Choroid plexus epithelial cell (primary cell): ENCODE results near the gene DHX38.

DNA sequence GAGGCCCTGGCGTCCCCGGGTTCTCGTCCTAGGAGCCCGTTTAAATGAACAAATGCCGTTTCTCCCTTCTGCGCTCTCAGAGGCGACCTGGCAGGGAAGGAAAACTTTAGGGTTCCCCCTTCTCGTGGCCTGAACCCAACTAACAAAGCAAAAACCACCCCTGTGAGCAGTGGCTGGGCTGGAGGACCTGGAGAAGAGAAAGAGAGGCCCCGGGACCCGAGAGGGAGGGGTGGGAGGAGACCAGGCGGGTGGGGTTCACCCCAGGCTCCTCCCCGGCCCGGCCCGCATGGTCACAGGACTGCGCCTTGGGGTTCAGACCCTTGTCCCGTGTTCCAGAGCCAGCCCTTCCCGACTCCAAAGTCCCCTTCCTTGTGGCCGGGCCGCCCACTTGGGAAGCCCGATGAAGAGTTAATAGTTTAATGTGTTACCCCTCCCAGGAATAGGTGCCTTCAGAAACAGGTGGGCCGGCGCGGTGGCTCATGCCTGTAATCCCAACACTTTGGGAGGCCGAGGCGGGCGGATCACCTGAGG, 841 bp downstream of the MARVELD3 start:
- RRBS: 12% methylated on average over 12 of the region's 26 CpGs

- RRBS: no CpG with 5 or more reads among the region's 3 CpGs
Observed at GRCh38 chr16:71745063-71745743, 20.7 kb upstream of the PHLPP2 start.

DNA sequence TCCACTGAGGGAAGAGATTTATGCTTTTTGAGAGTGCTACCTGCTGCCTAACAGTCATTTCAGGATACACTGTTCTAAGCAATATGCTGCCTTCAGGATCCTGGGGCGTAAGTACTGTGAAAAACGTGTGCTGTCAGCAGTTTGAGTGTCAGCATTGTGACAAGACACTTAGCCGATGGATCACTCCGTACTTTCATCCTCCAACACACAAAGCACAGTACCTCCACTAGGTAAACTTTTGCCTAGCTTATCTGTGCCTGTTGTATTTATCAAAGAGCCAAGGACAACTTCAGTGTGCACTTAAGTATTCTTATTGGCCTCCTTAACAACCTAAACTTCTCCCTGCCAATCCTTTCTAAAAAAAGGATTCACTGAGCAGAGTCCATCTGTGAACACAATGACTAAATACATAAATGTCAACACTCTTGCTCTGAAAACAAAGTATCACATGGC, 33.8 kb upstream of the PHLPP2 start:
- RRBS: no CpG with 5 or more reads among the region's 4 CpGs

- RRBS: no CpG with 5 or more reads among the region's 11 CpGs
Observed at GRCh38 chr16:71816532-71817087, 8.0 kb upstream of the AP1G1 start.

- RRBS: no CpG with 5 or more reads among the region's 9 CpGs
Observed at GRCh38 chr16:71845303-71845638, 505 bp upstream of the ATXN1L start.

DNA sequence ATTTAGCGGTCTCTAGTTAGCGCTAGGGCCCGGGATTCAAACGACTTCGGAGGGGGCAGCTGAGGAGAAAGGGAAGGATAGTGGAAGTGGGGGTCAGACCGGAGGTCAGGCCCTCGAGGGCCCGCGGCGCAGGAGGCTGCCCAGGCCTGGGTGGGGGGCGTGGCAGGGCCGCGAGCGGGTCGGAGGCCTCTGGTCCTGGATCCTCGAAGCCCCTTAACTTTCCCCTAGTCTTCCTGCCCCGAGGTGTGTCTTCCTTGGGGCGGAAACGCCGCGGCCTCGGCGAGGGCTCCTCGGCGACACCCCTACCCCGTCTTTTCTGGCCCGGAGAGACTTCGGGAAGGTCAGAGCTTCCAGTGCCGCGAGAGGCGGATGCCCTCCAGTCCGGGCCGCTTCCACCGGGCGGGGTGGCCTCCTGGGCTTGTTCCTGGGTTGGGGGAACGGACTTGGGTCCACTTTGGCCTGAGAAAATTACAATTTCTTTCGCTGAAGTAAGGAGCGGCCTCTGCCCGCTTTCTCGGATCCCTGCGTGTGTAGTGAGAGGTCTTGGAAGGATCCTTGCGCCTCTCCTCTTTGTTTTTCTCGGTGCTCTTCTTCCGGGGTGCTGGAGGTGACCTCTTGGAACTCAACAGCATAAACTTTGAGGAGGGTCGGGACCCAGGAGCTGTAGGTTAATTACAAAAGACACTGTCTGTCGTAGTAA, 468 bp downstream of the IST1 start:
- RRBS: 1% methylated on average over 9 of the region's 46 CpGs

- RRBS: no CpG with 5 or more reads among the region's 4 CpGs
Observed at GRCh38 chr16:72021739-72022110, 13.2 kb downstream of the DHODH start.

DNA sequence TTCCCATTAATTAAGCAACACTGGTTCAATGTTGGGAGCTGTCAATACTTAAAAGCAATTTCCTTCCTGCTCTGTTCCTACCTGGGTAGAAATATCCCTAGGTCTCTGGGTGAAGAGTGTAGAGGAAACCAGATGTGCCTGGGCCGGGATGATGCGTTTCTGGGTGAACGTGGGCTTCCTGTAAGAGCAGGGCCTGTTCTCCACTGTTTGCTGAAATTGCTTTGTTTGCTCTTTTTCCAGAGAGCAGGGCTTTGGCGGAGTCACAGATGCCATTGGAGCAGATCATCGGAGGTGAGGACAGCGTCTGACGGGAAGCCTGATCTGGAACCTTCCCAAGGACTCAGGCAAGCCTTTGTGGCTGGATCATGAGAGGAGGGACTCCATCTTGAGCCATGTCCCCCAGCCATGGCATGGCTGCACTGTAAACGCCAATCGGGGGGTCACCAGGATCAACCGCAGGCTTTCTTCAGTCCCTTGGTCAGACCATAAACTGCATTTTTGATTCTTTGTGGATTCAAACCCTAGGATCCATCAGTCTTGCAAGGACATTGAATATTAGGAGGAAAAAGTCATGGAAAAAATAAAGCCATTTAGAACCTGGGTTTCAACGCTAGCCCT, 15.5 kb downstream of the DHODH start:
- RRBS: no CpG with 5 or more reads among the region's 11 CpGs

GRCh38 chr16:72044564-72045369, 9.5 kb upstream of the HP start:
- RRBS: no CpG with 5 or more reads among the region's 4 CpGs

- RRBS: no CpG with 5 or more reads among the region's 5 CpGs
Observed at GRCh38 chr16:72061133-72062325, 1.5 kb upstream of the HPR start.

DNA sequence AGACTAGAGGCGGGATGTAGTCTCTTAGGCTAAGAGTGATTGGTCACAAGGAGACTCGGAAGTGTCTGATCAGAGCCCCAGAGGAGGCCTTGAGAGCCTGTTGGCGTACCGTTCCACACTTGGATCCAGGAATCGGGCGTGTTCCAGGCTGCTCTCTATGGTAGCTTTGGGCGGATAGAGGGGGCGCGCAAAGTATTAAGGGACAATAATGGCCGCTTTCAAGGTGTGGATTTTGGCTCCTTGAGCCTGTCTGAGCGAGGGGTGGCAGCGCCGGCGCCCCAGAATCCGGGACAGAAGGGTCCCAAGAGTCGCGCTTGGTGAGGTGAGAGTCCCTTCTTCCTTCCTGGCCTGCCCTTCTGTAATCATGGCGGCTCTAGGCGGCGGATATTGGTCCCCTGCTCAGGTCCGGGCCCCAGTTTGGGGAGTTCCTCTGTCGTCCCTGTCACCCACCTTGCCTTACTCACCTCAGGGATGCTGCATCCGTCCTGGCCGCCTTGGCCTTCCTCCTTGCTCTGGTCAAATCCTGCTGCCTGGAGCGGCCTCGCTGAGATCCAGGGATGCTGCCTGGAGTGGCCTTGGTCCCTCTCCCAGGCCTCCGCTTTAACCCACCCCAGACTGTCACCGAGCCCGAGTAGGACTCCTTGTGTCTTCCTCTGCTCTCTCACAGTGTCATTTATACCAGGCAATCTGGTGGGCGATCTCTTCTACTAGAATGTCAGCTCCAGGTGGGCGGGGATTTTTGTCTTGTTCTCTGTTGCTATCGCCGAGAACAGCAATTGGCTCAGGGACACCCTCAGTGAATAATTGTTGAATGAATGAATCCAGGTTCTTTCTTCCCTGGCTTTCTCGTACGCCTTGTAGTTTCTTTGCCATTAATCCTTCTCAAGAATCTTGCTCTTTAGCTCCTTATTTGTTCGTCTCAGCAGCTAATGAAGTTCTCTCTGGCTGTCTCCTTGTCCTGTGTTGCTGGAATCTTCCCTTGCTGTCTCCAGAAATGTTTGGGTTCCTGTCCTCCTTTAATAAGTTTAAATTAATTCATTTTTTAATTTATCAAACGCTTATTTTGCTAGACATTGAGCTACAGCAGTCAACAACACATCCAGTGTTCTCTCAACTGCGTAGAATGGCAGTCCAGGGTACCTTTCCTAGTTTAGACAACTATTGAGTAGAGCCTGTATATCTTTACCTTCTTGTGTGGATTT, at the start of gene DHX38:
DHX38 (plus strand) TSS at position 118 of the 1,202 bp plus-strand sequence.
- RRBS: no CpG with 5 or more reads among the region's 38 CpGs

DNA sequence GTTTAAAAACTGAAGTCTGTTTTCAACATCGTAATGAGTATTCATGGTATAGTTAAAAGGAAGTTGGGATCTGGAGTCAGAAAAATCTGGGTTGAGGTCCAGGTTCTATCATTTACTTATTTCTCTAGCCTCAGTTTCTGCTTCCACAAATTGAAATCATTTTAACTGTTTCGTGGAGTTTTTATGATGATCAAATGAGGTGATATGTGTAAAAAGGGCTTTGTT, 33.0 kb downstream of the DHX38 start:
- RRBS: no CpG with 5 or more reads among the region's 2 CpGs

DNA sequence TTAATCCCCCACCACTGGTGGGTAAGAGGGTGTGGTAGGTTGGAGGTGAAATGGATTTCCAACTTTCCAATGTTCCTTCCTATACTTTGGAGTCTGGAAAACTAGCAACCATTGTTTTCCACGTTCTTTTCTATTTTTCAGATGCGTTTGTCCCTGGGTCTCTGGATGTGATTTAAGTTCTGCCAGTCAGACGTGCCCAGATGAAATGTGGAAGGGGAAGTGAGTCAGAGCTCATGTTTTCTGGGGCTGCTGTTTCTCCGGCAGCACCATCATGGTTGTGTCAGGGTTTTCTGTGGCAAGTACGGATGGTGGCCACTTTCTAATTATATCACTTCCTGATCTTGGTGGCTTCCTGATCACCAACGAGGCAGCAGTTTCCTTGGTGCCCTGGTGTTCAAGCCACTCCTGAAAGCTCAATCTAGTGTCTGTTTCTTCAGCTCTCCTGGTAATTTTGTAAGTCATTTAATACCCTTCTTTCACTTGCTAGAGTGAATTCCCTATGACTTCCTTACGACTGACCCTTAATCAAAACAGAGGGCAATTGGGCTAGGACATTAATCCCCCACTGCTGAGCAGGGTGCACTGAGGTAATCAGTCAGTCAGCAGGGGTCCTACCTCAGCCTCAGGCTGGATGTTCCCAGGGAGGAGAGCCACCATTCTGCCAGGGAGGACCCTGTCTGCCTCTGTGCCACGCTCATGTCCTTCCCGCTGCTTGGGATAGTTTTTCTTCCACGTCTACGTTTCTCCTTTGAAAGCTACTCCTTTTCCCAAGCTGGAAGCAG, 31.6 kb upstream of the PMFBP1 start:
- RRBS: no CpG with 5 or more reads among the region's 11 CpGs

DNA sequence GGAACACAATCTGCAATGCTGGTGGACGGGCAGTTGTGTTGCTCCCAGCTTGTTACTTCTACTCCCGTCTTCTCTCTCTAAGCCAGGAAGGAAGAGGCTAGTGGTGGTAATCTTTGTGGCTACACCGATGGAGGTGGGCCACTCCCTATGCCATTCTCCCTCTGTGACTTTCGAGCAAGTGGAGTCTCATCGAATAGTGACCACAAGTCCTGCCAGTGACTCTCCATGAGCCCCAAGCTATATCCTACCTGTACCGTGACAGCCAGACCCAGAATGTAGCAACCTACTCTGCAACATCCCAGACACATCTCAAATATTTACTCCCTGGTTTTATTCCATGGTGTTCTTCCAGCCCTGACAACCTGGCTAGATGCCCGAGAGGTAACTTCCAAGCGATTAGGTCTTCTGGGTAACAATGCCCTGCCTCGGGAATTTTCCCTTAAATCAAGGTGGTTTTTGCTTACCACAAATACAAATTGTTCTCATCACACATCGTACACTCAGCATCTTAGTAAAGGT, 211.8 kb downstream of the ZFHX3 start:
- RRBS: no CpG with 5 or more reads among the region's 10 CpGs

- RRBS: no CpG with 5 or more reads among the region's 4 CpGs
Observed at GRCh38 chr16:72853433-72854024, 194.4 kb downstream of the ZFHX3 start.

GRCh38 chr16:72996327-72996975, 51.5 kb downstream of the ZFHX3 start:
- RRBS: no CpG with 5 or more reads among the region's 6 CpGs

DNA sequence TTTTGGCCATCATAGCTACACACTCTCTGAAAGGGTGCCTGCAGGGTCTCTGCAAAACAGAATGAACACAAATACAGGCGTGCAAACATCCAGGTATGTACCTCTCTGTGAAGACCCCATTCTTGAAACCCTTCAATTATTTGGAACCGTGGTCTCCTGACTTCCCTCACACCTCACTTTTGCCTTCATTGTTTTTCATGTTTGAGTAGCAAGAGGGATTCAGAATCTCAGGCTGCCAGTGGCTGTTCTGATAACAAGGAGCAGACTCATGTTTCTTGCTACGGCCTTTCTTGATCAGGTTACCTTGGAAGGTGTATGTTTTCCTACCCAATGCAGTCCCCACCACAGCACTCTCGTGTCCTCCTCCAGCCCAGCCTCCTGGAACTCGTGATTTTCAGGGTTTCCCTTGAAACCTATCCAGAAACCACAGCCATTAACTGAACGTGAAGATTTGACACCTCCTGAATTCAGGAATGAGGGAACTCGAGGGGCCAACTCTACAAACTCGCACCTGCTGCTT, 1.8 kb downstream of the ZFHX3 start:
- RRBS: no CpG with 5 or more reads among the region's 8 CpGs

GRCh38 chr16:73058034-73058788, 10.3 kb upstream of the ZFHX3 start:
- RRBS: under 1% methylated on average over 18 of the region's 127 CpGs

GRCh38 chr16:73065833-73066958, 18.3 kb upstream of the ZFHX3 start:
- RRBS: 14% methylated on average over 15 of the region's 86 CpGs

DNA sequence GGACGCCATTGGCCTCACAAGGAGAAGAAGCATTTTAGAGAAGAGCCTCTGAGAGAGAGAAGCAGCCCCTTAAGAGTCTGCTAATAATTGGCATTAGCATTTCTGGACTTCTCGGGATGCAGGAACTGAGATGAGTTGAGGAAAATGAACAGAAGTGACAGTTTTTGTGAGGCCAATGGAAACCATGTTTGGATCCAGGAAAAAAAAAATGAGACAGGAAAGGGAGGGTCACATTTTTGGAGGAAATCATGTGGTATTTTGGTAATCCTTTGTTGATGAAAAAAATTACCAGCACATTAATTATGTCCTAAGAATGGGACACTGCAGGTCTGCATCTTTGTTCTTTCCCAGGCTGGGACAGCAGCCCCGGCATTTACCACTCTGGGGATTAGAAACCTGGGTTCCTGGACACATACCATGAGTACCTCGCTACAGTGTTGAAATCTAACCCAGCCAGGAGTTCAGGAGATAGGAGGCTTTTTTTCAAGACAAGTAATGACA, 109.9 kb upstream of the ZFHX3 start:
- RRBS: no CpG with 5 or more reads among the region's 4 CpGs